Diencephalon (tissue), 2 donors: ENCODE measurements around the gene NAT9.

DNA sequence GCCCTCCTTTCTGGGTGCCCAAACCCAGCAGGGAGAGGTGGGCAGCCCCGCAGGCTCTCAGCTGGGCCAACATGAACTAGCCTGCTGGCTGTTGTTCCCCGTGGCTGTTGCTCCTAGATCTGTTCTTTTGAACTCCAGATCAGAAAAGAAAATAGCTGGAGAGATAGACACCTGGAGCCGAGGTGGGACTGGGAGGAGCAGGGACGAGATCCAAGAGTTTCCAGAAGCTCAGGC, 1.0 kb upstream of the CPSF4L start:
- RAMPAGE, long total RNA: no peak

- RAMPAGE, long total RNA: no peak
These were observed 17.3 kb upstream of the CPSF4L start for GRCh38 chr17:73278932-73279438.

DNA sequence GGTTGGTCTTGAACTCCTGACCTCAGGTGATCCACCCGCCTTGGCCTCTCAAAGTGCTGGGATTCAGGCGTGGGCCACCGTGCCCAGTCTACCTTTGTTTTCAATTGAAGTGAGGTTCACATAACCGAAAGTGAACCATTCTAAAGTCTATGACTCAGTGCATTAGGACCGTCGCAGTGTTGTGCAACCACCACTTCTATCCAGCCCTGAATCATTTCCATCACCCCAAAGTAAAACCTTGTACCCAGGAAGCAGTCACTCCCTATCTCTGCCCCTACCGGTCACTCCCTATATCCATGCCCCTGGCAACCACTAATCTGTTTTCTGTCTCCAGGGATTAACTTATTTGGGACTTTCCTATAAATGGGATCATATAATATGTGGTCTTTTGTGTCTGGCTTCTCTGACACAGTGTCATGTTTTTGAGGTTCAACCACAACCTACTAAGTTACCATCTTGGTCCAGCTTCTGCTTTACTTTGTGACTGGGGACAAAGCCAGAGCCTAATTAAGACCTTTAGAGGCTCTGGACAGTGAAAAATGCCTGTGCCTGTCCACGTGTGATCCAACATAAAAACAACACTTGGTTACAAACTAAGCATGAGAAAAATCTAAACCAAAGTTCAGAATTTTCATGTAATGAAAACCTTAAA, 28.4 kb upstream of the CDC42EP4 start:
- RAMPAGE, long total RNA: no peak

- RAMPAGE, long total RNA: no peak
These were observed 90.2 kb downstream of the SDK2 start for GRCh38 chr17:73554098-73554297.

- RAMPAGE, long total RNA: no peak
These were observed 153.8 kb upstream of the SDK2 start for GRCh38 chr17:73797965-73798616.

GRCh38 chr17:74178125-74178537, 25.3 kb upstream of the RPL38 start:
- RAMPAGE, long total RNA: no peak

DNA sequence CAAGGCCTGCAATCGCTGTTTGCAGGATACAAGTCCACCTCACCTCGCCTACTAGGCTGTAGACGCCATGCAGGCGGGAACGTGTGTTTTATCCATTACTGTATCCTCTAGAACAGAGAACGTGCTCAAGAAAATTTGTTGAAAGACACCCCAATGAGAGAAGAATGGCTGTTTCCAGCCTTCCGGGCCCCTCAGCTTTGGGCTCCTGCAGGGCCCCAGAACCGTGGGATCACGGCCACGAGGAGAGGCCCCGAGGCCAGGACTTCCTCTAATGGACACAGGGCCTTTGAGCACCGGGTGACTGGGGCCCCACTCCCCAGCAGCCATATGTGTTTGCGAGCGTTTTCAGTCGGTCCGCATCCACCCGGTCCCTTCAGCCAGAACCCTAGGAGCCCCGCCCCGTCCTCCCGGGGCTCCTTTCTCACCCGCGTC, 1.4 kb upstream of the TTYH2 start:
- RAMPAGE, long total RNA: no peak

DNA sequence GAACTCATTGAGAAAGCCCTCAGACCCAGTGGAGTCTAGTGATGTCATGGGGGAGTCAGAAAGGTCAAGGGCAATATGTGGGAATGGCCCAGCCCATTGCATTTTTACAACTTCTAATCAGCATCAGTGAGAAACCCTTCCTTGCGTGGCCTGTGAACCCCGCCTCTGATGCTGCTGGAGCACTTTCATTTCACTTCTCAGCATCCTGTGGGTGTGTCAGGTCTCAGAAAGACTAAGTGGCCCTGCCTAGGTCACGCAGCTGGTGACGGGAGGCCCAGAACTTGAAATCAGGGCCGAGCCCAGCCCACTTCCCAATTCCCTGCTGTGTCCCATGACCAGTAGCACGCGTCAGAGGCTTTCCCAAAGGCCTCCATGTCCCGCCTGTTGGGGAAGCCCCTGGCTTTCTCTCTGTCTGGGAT, 6.1 kb downstream of the DNAI2 start:
- RAMPAGE, long total RNA: no peak

DNA sequence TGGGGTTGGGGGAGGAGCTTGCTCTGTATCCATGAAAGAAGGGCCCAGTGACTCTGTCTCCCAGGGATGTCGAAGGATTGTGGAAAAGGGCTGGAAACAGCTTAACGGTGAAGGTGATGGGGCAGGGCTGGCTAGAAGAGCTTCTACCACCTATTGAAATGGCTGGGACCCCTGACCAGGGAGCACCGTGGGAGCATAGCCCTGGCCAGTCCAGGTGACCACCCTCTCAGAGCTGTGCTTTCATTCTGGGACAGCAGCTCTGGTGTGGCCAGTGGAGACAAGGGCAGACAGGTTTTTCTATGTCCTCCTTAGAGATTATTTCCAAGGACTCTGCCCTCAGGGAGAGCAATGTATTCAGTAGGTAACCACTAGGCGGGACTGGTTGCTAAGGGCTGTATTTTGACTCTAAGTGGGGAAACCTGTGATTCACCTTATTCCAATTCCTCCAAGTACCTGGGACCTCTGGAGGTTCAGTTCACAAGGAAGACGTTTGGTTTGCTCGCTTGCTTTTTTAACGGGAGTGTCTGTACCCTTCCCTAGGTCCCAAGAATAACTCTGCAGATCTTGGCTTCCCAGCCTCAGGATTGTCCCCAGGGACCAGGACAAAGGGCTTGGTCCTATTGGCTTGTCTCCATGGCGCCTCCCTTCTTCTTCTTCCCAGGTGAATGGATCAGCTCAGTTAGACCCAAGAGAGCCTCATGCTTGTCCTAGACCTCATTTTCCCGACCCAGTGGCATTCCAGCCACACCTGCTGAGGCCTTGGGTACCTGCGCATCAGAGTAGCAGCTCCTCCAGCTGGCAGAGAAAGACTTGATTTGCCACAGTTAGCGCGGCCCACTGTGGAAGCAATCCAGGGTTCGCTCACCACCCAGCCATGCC, 13.4 kb downstream of the GPR142 start:
- RAMPAGE, long total RNA: no peak

DNA sequence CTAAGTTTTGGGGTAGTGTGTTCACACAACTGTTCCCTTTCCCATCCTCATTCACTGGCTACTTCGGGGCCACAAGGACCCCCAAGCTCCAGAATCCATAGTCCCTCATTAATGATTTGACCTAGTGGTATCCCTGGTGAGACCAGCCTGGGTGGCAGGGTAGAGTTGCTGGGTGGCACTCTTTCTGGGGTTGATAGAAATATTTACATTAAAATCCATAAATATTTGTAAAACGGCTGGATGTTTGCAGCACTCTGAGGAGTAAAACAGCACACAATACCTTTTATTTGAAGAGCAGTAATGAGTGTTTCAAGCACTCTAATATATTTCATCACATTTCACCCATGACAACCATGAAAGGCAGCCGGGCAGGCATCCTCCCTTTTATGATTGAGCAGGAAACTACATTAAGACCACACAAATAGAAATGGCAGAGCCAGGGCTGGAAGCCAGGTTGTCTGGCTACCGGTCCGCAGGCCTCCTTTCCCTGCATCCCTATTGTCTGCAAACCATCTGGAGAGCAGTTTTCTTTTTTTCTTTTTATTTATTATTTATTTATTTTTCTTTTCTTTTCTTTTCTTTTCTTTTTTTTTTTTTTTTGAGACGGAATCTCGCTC, 23.1 kb upstream of the GPRC5C start:
- RAMPAGE, long total RNA: no peak

- RAMPAGE, long total RNA: no peak
These were observed 15.9 kb upstream of the GPRC5C start for GRCh38 chr17:74415909-74416375.

GRCh38 chr17:74419769-74420462, 12.0 kb upstream of the GPRC5C start:
- RAMPAGE, long total RNA: no peak

DNA sequence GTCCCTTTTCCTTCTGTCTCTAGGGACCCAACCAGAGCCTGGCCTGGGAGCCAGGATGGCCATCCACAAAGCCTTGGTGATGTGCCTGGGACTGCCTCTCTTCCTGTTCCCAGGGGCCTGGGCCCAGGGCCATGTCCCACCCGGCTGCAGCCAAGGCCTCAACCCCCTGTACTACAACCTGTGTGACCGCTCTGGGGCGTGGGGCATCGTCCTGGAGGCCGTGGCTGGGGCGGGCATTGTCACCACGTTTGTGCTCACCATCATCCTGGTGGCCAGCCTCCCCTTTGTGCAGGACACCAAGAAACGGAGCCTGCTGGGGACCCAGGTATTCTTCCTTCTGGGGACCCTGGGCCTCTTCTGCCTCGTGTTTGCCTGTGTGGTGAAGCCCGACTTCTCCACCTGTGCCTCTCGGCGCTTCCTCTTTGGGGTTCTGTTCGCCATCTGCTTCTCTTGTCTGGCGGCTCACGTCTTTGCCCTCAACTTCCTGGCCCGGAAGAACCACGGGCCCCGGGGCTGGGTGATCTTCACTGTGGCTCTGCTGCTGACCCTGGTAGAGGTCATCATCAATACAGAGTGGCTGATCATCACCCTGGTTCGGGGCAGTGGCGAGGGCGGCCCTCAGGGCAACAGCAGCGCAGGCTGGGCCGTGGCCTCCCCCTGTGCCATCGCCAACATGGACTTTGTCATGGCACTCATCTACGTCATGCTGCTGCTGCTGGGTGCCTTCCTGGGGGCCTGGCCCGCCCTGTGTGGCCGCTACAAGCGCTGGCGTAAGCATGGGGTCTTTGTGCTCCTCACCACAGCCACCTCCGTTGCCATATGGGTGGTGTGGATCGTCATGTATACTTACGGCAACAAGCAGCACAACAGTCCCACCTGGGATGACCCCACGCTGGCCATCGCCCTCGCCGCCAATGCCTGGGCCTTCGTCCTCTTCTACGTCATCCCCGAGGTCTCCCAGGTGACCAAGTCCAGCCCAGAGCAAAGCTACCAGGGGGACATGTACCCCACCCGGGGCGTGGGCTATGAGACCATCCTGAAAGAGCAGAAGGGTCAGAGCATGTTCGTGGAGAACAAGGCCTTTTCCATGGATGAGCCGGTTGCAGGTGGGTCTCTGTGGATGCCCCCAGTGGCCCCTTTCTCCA, 8.2 kb downstream of the GPRC5C start:
- RAMPAGE, long total RNA: no peak

- RAMPAGE, long total RNA: no peak
These were observed 16.1 kb upstream of the CD300E start for GRCh38 chr17:74639444-74640300.

DNA sequence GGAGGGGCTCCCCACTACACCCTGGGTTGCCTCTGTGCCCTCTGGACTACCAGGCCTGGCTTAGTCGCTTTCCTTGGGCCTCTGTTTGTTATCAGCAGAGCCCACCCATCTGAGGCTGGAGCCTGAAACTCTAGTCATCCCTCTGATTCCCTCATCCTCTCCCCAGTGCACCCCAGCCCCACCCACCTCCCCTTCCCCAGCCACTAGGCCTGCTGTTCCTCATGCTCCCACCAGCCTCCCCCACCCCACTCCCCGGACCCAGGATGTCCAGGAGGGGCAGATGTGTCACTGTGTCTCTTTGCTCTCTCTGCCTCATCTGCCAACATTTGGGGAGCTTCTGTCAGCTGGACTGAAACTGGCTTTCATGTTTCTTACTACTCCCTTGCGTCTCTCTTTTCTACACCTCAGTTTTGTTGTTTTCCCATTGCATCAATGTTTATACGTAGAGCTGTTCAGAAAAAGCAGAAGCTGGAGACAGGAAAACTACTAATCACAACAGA, 17.9 kb upstream of the CD300E start:
- RAMPAGE, long total RNA: no peak

- RAMPAGE, long total RNA: no peak
These were observed 40.3 kb upstream of the CD300E start for GRCh38 chr17:74663824-74664261.

GRCh38 chr17:74749319-74750214, 1.1 kb downstream of the NHERF1 start:
- RAMPAGE, long total RNA: no peak

DNA sequence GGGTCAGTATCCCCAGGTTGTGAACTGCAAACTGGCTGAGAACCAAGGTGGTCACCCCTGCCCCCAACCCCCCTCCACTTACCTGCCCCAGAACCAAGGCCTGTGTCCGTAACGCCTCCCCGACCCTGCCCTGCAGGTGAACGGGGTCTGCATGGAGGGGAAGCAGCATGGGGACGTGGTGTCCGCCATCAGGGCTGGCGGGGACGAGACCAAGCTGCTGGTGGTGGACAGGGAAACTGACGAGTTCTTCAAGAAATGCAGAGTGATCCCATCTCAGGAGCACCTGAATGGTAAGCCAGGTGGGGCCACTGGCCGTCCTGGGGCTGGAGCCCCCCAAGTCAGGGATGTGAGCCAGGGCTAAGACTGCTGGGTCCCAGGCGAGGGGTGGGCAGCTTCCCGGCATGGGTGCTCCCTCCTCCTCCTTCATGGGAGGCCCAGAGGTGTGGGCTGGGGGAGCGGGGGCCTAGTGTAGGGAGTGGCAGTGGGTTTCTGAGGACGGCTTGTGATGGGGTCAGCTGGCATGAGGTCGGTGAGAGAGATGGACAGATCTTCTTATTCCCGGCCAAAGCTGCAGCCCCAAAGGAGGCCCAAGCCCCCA, 12.8 kb downstream of the NAT9 start:
- RAMPAGE, long total RNA: no peak

DNA sequence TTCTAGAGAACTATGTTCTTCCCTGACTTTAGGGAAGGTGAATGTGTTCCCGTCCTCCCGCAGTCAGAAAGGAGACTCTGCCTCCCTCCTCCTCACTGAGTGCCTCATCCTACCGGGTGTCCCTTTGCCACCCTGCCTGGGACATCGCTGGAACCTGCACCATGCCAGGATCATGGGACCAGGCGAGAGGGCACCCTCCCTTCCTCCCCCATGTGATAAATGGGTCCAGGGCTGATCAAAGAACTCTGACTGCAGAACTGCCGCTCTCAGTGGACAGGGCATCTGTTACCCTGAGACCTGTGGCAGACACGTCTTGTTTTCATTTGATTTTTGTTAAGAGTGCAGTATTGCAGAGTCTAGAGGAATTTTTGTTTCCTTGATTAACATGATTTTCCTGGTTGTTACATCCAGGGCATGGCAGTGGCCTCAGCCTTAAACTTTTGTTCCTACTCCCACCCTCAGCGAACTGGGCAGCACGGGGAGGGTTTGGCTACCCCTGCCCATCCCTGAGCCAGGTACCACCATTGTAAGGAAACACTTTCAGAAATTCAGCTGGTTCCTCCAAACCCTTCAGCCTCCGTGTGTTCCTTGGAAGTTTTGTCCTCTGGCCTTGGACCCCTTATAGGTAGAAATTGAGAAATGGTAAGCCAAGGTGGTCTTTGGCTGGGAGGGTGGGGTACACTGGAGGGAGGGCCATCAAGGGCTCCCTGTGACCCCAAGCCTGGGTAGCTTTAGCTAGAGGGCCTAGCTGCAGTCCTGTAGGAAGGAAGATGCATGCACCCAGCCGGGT, 7.2 kb downstream of the NAT9 start:
- RAMPAGE, long total RNA: no peak

DNA sequence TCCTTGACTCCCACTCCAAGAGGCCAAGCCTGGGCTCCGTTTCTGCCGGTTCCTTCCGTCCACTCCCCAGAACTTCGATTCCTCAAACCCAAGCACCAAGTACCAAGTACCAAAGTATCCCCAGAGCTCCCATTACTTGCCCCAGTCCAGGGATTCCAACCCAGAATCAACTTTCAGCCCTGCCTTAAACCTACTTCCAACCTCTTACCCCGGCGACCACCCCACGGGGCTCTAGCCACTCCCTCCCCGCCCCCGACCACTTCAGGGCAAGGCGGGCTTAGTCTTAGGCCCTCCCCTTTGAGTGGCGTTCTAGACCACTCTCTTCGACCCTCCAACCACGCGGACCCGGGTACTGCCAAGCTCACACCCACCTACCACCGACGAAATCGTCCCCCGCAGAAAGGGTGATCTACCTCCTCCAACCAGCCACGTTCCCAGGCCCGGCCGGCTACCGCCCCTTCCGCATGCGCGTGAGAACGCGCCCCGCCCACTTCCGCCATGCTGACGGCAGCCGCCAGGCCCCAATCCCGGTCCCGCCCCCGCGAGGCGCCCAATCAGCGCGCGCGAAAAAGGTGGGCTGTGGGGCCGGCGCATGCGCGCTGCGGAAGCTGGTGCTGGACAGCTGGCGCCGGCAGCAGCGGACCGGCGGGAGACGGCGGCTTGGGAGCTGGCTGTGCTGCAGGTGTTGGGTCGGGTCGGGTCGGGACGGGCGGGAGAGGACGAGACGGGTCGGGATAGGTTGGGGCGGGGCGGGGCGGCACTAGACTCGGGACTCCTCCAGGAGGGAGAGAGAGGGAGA, at the start of gene NAT9:
NAT9 (minus strand) TSS at position 450 of the 799 bp plus-strand sequence.
- RAMPAGE, long total RNA: start-site peak on the minus strand centred at position 442 of the sequence, 24 bp wide, 104 and 67 reads in 2 replicates